SK-MEL-5 (cell line): ENCODE measurements around a stretch of chr1.

DNA sequence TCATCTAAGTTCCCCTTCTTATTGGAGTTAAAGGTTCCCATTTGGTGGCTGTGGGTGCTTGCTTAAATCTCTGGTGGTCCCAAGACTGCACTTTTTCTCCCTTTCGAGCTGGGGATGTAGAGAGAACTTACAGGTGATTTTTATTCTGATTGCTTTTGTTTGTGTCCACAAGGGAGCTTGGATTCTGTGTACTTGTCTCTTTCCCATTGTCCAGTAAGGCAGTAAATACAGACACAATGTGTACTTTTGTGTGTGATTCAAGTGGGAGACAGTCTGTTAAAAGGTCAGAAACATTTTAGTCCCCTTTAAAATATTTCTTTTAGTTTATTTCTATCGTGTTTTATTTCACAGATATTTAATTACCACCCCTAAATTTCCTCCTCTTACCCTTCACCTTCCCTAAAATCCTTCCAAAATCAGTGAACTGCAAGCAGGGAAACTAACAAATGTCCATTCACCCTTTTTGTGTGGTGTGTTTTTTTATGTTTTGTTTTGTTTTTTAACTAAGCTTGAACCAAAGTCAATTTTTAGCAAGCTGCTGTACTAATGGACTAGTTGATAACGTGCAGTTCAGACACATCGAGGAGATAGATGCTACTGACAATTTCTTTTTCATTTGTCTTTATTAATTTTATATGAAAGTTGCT lies 100.6 kb downstream of the CD247 start:
RAMPAGE:
- cytosol, long total RNA, result no peak
- long total RNA, result no peak
- nucleus, long total RNA, result no peak

RAMPAGE:
- cytosol, long total RNA, result no peak
- long total RNA, result no peak
- nucleus, long total RNA, result no peak
Measured at GRCh38 chr1:167437867-167438818, 80.2 kb downstream of the CD247 start.

DNA sequence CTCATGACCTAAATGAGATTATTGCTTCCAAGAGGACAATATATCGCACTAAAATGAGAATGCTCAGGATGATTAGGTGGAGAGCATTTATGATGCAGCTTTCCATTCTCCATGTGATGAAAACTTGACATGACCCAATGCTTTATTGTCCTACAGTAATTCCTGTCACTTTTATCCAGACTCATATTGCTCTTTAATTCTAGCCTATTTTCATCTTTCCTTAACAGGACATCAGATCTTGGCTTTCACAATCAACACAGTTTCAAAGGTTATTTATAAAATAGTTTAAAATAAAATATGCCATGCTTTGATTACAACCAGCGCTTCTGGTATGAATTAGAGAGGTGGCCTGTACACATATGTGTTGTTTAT lies 18.2 kb downstream of the CD247 start:
RAMPAGE:
- cytosol, long total RNA, result no peak
- long total RNA, result no peak
- nucleus, long total RNA, result no peak

DNA sequence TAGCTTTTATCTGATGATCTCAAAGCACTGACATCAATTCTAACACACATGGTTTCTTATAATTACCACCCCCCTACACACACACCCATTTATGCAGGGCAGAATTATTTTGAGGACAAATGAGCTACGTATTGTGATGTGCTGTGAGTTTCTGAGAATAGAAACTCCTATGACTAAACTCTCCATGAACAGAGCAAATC lies 17.9 kb downstream of the CD247 start:
RAMPAGE:
- cytosol, long total RNA, result no peak
- long total RNA, result no peak
- nucleus, long total RNA, result no peak

DNA sequence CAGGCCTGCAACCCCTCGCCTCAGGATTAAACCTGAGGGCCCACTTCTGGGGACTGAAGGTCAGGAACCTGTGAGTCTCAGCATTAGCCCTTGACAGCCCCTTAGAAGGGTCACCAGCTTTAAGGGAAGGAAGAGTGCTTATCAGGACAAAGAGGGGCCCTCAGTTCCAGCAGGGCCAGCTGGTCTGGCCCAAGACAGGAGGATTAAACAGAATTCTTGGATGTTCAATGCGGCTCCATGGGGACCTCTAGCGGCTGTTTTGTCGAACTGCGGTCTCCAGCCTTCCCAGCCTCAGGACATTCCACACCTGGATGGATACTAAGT lies 15.4 kb upstream of the CD247 start:
RAMPAGE:
- cytosol, long total RNA, result no peak
- long total RNA, result no peak
- nucleus, long total RNA, result no peak

RAMPAGE:
- cytosol, long total RNA, result no peak
- long total RNA, result no peak
- nucleus, long total RNA, result no peak
Measured at GRCh38 chr1:167563420-167564094, 10.0 kb upstream of the CREG1 start.

DNA sequence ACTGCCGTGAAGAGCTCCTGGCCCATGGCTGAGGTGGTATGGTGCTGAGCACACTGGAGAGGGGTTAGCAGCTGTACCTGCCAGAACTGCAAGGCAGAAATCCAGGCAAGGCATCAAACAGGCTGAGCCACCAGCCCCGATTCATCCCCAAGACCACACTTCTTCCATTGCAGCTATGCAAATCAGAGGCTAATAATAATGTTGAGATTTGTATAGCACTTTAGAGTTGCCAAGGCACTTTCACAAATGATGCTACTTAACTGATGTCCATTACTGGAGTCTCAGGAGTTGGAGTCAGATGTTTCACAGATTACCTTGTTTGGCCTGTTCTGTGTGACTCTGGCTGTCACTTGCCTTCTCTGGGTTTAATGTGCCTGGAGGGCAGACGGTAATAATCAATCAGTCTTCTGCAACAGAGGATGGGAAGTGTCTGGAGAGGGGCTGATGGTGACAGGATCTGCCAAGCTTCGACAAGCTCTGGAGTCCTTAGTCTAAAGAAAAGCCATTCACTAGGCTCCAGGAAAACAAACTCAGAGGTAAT lies 40.8 kb upstream of the MPZL1 start:
RAMPAGE:
- cytosol, long total RNA, result no peak
- long total RNA, result no peak
- nucleus, long total RNA, result no peak

DNA sequence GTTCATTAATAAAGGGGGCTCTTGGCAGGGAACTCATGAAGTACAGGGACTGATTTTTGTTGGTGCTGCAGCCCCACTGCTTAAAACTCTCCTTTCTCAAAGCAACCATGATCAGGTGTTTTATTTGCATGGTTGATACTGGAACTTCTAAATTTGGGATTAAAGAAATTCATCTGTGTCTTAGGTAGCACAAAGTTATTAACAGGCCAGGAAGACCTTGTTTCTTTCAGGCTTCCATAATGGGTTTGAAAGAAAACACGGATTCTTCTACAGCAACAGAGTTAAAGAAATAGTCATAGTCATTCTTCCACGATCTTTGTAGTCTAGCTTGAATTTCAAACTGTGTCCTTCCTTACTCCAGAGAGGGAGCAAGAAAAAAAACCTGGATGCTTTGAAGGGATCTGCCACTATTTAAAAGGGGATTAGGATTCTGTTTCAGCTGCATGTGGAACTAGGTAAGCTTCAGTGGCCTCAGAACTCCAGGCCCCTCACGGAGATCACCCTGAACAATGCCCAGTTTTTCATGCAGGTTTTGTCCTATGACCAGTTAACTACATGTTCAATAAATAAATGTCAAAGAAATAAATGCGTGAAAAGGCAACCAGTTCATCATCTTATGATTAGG lies 14.9 kb upstream of the MPZL1 start:
RAMPAGE:
- cytosol, long total RNA, result no peak
- long total RNA, result no peak
- nucleus, long total RNA, result no peak

GRCh38 chr1:167720929-167721605 lies 715 bp upstream of the MPZL1 start:
RAMPAGE:
- cytosol, long total RNA, result no peak
- long total RNA, result no peak
- nucleus, long total RNA, result no peak

DNA sequence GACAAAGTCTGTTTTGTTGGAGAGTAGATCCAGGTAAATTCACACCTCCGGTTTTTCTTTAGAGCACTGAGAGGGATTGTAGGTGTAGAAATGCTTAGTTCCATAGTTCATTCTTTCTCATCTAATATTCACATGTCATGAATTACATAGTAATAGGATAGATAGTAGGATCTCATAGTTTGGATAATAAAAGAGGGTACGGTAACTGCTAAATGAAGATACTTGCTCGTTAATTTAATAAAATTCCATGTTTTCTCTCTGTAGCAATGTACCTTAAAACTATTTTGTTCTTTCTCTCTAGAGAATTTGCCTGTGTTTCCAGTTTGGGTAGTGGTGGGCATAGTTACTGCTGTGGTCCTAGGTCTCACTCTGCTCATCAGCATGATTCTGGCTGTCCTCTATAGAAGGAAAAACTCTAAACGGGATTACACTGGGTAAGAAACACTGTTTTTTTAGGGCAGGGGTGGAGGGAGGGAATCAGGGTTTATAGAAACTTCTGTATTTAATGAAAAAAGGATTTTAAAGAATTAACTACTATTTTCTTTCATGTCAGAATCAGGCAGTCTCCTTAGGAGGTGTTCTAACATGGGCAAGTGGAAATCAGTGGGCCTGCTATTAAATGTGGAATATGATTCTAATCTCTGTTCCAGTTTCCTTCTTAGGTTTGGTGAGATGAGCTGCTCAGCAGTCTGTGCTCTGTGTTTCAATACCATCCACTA lies 51.3 kb downstream of the MPZL1 start:
RAMPAGE:
- cytosol, long total RNA, result no peak
- long total RNA, result no peak
- nucleus, long total RNA, result no peak

RAMPAGE:
- cytosol, long total RNA, result no peak
- long total RNA, result no peak
- nucleus, long total RNA, result no peak
Measured at GRCh38 chr1:167803329-167804097, 81.7 kb downstream of the MPZL1 start.

GRCh38 chr1:167820550-167821098 lies 93.3 kb downstream of the ADCY10 start:
RAMPAGE:
- cytosol, long total RNA, result no peak
- long total RNA, result no peak
- nucleus, long total RNA, result no peak

DNA sequence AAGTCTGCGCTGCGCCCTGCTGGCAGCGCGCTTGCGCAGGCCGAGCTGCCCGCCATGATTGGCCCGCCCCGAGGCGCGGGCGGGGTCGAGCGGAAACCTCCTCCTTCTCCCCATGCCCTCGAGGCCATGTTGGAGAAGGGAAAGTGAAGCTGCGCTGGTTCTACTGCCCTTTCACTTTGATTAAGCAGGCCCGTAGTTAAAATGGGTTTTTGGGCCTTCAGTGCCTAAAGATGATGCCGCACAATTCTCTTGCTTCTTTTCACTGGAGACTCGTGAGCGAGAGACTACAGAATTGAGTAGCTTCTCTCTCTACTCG lies 390 bp upstream of the DCAF6 start:
RAMPAGE:
- cytosol, long total RNA, result no peak
- long total RNA, result no peak
- nucleus, long total RNA, result no peak

RAMPAGE:
- cytosol, long total RNA, result no peak
- long total RNA, result no peak
- nucleus, long total RNA, result no peak
Measured at GRCh38 chr1:168348431-168348644, 67.7 kb downstream of the TBX19 start.

DNA sequence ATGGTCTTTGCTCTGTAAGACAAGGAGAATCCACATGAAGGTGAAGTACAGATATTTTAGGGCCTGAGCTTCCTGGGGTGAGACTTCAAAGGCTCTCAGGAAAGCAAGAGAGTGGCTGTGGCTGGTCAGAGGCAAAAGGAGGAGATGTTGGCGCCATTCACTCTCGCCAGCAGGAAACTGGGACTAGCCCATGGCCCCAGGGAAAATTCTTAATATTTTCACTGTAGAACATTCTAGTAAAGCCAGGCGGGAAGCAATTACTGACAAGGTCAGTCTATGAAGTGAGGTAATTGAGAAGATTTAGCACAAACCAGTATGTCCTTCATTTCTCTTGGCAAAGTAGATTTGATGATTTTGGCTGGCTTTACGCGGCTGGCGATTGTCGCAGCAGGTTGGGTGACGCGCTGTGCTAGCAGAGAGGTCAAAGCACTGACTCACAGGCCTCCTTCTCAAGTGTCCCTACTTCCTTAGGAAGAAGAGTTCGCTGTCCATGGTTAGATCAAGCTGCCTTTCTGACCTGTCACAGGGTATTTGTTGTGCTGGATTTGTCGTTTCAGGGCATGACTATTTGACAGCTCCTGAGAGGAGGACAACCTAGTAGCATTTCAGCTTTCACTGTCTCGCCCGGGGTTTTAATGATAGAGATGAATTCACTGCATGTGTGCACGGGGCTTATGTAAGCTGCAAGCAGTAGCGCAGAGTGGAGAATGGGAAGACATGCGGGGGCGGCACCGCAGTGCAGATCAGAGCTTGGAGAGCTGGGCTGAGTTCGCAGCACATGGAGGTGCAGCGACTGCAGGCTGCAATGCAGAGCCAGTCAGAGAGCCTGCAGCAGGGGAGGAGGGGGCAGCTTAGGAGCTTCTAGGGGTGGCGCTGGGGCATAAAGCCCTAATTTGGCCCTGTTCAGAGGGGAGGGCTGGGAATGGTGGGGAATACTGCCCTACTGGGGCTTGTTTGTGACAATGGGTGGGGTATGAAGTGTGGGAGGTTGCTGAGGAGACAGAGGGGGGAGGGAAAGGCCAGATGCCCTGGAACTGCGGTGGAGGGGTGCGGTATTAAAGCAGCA lies 32.8 kb downstream of the XCL1 start:
RAMPAGE:
- cytosol, long total RNA, result no peak
- long total RNA, result no peak
- nucleus, long total RNA, result no peak

DNA sequence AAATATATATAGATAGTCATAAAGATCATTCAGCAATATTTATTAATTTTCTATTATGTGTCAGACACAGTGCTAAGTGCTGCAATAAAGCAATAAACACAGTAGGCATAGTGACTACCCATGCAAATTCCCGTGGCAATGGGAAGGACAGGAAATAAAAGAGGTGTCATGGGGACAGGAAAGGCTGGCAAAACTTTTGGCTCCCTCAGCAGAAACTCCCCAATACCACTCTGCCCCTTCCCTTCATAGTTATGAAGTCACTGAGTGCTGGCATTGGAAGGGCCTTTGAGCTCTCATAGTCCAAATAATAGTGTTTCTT lies 104.3 kb upstream of the DPT start:
RAMPAGE:
- cytosol, long total RNA, result no peak
- long total RNA, result no peak
- nucleus, long total RNA, result no peak

GRCh38 chr1:169019358-169019683 lies 87.2 kb upstream of the ATP1B1 start:
RAMPAGE:
- cytosol, long total RNA, result no peak
- long total RNA, result no peak
- nucleus, long total RNA, result no peak

GRCh38 chr1:169046709-169047052 lies 59.8 kb upstream of the ATP1B1 start:
RAMPAGE:
- cytosol, long total RNA, result no peak
- long total RNA, result no peak
- nucleus, long total RNA, result no peak

RAMPAGE:
- cytosol, long total RNA, result no peak
- long total RNA, result no peak
- nucleus, long total RNA, result no peak
Measured at GRCh38 chr1:169059747-169060732, 46.5 kb upstream of the ATP1B1 start.

DNA sequence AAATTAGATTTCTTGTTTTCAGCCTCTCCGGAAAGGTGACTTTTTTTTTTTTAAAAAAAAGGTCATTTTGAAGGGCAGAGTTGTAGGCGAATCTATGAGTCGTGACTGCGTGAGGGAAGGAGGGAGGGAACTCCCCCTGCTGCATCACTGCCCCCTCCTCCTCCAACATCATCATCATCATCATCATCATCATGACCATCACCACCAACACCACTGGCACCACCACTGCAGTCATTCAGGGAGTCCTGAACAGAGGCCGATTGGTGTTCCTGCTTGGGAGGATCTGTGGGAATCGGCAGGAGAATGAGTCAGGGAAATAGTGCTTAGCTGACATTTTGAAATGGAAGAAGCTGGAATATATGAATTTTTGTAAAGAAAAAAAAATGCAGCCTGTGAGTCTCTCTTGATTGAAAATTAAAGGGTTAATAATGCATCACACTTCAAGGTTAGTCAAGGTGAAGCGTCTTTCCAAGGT lies 1.3 kb downstream of the ATP1B1 start:
RAMPAGE:
- cytosol, long total RNA, result no peak
- long total RNA, result no peak
- nucleus, long total RNA, result no peak